Fibroblast of villous mesenchyme (primary cell): Measurements from ENCODE around the gene KLHL22.

GRCh38 chr22:19853074-19853973 is 1.4 kb downstream of the GNB1L start:
- CAGE, long polyA plus RNA: no peak

GRCh38 chr22:19853974-19854729 is 522 bp downstream of the GNB1L start:
- CAGE, long polyA plus RNA: no peak

DNA sequence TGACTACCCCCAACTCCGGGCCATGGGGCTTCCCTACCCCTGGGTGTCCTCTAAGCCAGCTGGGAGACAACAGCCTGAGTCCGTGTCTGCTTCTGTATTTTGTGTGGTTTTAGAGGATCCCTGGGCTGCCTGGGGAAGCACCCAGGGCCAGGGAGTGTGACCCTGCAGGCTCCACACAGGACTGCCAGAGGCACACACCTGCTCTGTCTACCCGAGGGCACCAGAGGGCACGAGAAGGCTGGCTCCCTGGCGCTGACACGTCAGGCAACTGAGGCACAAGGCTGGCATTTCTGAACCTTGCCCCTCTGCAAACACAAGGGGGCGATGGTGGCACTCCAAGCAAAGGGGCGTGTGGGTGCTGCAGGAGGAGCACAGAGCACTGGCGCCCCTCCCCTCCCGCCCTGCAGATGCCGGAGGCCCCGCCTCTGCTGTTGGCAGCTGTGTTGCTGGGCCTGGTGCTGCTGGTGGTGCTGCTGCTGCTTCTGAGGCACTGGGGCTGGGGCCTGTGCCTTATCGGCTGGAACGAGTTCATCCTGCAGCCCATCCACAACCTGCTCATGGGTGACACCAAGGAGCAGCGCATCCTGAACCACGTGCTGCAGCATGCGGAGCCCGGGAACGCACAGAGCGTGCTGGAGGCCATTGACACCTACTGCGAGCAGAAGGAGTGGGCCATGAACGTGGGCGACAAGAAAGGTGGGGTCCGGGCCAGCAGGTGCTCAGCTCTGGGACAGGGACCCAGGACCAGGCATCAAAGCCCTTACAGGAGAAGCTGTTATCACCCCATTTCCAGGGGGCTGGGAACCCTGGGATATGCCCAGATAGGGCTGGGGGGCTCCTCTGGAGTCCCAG is 20.7 kb upstream of the TXNRD2 start:
- CAGE, long polyA plus RNA: no peak

DNA sequence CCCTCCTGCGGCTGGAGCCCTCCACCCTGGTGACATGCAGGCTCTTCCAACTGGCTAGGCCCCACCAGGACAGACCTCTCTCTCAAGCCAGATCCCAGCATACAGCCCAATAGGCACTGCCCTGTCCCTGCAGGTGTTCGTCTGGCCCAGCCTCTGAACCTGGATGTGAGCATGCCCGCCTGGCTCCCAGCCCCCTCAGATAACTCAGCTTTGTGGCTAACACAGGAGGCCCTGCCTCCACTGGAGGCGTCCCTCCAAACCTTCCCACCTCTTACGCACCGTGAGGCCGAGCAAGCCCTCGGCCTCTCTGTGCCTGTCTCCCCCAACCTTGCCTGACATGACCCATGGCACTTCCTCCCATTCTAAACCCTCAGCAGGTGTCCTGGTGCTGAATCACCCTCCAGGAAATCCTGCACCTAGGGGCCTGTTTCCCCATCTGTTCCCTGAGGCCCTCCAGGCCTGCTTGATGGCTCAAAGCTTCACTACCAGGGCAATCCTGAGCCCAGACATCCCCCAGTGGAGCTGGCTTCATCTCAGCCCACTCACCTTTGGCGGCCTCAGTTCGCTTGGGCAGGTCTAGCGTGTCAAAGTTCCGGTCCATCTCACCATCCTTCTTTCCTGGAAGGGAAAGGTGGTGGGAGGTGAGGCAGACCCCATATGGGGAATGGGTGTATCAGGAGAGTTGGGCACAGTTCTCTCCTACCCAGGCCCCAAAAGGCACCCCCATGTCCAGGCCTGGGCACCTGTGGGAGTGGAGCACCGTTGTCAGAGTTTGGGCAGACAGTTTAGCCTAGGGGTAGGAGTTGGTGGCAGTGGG is 33.7 kb upstream of the TXNRD2 start:
- CAGE, long polyA plus RNA: no peak

- CAGE, long polyA plus RNA: no peak
These were observed 33.8 kb downstream of the ARVCF start for GRCh38 chr22:19982521-19983466.

DNA sequence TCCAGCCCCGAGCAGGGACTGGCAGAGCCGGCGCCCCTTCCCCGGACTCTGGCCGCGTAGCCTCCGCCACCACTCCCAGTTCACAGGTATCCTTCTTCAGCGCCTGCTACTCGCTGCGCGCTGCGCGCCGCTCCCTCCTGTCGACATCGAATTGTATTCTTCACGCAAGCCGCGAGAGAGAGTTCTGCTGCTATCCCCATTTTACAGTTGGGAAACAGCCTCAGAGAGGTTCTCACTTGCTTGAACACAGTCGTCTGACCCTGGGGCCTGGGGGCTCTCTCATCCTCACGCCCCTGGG is 433 bp upstream of the ARVCF start:
- CAGE, long polyA plus RNA: no peak

- CAGE, long polyA plus RNA: no peak
These were observed 18.5 kb upstream of the DGCR8 start for GRCh38 chr22:20061332-20062111.

DNA sequence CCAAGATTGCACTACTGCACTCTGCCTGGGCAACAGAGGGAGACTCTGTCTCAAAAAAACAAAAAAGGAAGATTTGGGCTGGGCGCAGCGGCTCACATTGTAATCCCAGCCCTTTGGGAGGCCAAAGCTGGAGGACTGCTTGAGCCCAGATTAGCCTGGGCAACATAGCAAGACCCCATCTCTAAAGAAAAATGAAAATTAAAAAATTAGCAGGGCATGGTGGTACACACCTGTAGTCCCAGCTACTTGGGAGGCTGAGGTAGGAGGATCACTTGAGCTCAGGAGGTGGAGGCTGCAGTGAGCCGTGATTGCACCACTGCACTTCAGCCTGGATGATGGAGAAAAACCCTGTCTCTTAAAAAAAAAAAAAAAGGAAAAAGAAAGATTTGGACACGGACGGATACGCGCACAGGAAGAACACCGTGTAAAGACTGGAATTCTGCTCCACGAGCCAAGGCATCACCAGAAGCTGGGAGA is 12.6 kb upstream of the DGCR8 start:
- CAGE, long polyA plus RNA: no peak

- CAGE, long polyA plus RNA: no peak
These were observed 16.1 kb downstream of the DGCR8 start for GRCh38 chr22:20095786-20096860.

DNA sequence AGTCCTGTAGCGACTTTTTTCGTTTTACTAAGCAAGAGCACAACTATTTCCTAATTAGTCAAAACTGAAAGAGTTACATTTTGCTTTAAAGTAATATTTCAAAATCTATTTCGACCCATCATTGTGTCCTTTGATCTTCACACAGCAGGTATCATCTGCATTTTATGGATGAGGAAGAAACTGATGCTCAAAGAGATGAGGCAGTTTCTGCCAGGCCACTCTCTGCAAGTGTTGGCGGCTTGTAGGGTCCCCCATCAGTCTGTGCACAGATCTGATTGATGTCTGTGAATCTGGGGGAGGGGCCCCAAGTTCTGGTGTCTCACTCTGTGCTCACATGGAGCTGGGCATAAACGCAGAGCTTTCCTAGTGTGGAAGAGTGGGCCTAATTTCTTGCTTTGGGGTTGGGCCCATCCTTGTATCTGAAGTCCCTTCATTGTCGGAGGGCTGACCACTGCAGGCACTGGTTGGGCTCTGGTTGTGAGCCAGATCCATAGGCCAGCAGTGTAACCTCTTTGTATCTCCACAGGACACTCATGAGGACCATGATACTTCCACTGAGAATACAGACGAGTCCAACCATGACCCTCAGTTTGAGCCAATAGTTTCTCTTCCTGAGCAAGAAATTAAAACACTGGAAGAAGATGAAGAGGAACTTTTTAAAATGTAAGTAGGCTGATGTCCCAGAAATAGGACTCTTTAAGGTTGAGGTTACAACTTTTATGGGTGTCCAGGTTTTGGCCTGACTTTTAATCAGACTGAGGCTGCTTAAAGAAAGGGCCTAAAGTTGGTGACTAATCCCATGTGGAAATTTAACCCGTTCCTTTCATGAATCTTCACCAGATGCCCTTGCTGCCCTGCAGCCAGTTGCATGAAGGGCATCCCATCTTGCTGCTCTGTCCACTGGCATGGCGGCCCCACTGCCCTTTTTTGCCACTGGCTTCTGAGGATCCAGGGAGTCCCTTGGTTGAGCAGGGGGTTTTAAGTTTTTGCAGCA is 1.8 kb upstream of the TRMT2A start:
- CAGE, long polyA plus RNA: no peak

GRCh38 chr22:20127674-20128613 is 3.7 kb upstream of the ZDHHC8 start:
- CAGE, long polyA plus RNA: no peak

DNA sequence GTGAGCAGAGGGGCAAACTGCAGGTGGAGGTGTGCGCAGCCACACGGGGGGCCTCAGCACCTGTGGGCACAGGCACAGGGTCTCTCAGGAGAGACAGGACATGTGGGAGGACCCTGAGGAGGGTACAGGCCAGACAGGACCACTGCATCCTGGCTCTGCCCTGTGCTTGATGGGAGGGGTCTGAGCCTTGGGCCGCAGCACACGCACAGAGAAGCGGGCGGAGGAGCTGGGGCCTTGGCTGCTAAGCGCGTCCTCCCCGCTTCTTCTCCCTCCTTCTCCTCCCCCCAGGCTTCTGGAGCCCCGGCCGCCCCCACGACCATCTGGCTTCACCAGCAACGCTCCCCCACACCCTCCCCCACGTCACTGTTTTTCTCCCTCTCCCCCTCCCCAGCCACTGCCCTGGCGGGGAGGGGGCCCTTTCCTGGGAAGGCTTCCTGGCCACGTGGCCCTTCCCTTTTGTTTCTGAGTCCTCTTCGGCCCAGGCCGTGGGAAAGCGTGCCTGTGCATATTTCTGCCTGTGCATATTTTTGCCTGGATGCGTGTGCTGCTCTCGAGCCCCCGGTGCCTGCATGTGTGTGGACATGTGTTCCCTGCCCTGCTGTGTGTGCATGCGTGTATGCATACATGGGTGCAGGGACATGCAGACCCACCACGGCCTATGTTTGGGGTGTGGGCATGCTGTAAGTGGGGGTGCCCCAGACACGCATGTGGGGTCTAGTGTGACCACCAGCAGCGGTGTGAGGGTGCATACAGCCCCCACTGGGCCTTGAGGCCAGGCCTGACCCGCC is 27.7 kb downstream of the RTN4R start:
- CAGE, long polyA plus RNA: no peak

DNA sequence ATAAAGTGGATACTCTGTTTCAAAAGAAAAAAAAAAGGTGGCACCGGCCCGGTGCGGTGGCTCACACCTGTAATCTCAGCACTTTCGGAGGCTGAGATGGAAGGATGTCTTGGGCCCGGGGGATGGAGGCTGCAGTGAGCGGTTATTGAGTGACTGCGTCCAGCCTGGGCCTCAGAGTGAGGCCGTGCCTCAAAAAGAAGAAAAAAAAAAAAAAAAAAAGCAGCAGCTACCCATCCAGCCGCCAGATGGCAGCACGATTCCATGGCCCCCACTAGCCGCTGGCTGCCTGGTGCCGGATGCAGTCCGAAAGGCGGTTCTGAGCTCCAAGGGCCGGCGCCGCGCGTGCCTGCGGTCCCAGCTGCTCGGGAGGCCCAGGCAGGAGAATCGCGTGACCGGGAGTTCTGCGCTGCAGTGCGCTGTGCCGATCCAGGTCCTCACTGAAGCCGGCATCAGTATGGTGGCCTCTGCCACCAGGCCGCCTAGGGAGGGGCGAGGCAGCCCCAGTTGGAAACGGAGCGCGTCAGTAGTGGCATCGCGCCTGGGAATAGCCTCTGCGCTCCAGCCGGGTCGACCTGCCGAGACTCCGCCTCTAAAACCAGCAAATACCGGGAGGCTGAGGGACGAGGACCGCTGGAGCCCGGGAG is 19.4 kb downstream of the SCARF2 start:
- CAGE, long polyA plus RNA: no peak

- CAGE, long polyA plus RNA: no peak
These were observed 1.4 kb downstream of the SCARF2 start for GRCh38 chr22:20436165-20436778.

DNA sequence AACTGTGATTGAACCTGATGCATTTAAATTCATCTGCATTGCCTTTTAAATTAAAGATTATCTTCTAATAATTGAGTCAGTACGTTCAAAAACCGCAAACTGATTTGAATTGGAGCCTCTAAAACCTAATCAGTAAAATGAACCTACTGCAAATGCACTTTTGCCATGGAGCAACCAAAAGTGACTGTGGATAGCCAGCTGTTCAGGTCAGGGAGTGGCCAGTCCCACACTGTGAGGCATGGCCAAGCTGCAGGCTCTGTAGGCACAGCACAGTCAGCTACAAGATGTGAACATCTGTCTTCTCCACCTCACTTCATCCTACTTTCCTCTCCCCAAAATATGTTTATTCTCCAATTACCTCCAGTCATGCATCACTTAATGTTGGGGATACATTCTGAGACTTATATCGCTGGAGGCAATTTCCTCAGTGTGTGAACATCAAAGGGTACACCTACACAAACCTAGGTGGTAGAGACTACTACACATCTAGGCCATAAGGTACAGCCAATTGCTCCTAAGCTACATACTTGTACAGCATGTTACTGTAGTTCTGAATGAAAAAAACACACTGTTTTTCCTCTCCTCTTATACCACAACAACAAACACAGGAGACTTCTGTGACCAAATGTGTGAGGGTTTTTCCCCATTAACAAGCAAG is 5.6 kb downstream of the KLHL22 start:
- CAGE, long polyA plus RNA: no peak

- CAGE, long polyA plus RNA: no peak
These were observed at the start of gene KLHL22 for GRCh38 chr22:20495689-20496298. KLHL22 (minus strand) TSS chr22:20495795.

GRCh38 chr22:20524090-20524536 is 16.7 kb downstream of the MED15 start:
- CAGE, long polyA plus RNA: no peak

DNA sequence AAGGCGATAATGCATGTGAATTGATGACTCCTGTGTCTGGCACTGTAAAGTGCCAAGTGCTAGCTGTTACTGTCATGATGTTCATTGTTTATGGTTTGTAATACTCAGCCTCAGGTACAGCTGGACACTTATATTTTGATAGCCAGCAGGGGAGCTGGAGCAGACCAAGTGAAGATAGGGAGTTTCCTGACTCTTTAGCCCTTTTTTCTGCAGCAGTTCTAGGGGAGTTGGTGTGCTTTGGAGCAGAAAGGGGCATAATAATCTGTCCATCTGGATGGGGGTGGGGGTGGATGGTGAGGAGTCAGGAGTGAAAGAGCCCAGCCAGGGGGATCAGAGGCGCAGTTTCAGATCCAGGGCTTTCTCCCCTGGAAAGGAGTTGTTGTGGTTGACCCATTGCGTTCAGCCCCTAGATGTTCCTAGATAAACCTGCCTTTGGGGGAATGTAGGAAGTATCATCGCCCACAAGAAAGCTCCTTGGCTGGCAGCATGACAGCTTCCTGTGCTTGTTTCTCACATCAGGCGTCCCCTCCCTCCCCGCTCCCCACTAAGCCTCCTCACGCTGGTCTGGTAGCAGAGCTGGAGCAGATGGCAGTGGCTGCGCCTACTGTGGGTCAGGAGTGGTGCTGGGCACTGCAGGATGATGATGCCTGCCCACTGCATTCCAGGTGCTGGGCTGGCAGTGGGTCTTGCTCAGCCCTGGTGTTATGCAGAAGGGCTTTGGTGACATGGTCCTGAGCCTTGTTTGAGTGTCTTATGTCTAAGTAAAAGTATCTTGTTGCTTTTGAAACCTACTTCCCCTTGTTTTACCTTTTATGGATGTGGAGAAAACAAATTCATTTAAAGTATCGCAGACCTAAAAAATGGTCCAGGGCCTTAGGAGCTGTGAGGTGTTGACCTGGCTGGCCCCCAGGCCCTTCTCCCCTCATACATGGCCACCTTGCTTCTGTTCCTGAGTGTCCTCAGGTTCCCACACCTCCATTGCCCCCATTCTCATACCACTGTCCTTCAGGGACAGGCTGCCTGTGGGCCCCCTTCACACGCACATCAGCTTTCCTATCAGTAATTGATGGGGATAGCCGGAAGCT is 42.1 kb downstream of the MED15 start:
- CAGE, long polyA plus RNA: no peak

DNA sequence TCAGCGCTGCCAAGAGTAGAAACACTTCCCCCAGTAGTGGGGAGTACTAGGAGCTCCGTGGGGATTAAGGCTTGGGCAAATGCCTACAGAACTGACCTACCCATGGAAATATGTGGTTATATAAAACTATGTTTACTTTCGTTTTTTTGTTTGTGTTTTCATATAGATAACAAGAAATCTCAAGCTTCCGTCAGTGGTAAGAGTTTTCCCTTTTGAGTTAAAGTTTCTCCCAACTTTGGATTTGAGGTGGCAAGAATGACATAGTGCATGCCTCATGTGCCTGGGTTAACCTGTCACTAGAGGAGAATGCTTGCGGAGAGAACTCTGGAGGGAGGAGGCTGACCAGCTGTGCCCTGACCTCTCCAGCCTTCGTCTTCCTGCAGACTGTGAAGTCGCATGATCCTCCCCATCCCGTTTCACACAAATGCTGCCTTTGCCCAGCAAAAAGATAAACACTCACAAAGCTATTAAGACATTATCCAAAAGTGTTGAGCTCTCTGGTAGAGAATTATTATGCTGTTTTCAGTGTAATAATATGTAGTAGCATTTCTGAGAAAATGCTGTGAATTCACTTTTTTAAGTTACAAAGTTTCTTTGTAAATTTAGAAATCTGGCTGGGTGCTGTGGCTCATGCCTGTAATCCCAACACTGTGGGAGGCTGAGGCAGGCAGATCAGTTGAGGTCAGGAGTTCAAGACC is 45.7 kb downstream of the MED15 start:
- CAGE, long polyA plus RNA: no peak

DNA sequence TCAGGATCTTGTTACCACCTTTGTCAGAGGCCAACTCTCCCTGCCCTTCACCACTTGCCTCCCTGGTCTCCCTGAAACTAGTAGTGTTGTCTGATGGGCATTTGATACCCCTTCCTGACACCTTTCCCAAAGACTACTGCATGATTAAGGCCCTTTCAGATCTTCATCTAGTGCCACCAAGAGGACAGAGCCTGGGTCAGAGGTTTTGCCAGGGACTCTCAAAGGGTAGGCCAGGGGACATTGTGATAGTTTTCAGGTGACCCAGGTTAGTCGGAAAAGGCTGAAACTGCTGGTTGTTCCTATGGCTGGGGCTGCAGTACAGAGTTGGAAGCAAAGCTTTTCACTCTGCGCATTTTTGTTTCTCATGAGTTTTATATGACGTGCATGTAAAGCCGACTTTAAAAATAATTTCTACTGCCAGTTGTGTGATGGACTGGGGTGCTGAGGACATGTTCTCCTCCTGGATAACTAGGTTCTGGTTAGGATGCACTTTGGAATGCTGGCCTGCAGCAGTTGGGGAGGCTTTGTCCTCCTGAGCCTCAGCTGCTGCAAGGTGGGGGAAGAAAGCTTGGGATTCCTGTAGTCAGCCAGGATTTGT is 50.8 kb downstream of the MED15 start:
- CAGE, long polyA plus RNA: no peak